GM06990 (cell line): ENCODE measurements around a stretch of chr7.

DNA sequence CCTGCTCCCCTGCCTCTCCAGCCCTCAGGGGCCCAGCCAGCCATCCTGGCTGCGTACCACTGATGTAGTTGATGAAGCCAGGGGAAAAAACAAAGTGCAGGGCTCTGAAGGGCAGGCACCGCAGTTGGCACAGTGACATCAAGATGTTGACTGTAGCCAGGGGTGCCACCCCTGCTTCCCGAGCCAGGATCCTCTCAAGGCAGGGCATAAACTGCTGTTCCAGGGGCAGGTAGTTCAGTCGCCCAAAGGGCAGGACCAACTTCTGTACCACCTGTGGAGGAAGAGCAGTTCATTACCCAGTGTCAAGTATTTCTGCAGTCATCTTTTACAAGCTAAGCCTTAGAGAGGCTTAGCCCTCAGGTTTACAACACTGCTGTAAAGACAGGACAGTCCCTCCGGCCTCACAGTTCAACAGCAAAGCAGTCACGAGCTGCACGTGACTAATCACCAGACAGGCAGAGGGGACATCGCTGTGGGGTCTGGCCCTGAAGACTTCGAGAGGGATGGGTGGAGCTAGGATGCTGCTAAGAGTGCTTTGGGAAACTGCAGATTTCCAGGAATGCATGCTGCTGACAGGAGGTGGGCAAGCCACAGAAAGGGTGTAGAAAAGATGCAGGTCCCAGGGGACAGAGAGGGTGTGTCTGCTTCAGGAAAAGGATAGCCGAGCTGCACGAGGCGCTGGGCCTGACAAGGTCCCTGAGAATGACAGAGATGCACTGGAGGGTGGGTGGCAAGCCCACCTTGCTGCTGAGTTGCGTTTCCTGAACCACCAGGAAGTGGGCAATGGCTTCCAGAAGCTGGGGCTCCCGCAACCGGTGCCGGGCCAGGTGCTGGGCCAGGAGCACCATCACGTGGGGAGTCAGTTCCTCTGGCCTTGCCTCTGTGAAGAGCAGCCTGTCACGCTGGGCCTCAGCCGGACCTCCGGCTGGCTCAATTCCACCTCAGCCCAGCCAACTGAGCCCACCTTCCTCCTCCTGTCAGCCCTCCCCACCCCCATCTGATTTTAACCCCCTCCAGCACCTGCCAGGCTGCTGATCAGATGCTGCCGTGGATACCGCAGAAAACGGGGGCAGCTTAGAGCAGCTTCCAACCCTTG is 2.4 kb downstream of the FASTK start:
- RRBS, result no CpG with 5 or more reads among the region's 23 CpGs

GRCh38 chr7:151088837-151089910 is 2.9 kb downstream of the AGAP3 start:
- RRBS, result no CpG with 5 or more reads among the region's 30 CpGs

DNA sequence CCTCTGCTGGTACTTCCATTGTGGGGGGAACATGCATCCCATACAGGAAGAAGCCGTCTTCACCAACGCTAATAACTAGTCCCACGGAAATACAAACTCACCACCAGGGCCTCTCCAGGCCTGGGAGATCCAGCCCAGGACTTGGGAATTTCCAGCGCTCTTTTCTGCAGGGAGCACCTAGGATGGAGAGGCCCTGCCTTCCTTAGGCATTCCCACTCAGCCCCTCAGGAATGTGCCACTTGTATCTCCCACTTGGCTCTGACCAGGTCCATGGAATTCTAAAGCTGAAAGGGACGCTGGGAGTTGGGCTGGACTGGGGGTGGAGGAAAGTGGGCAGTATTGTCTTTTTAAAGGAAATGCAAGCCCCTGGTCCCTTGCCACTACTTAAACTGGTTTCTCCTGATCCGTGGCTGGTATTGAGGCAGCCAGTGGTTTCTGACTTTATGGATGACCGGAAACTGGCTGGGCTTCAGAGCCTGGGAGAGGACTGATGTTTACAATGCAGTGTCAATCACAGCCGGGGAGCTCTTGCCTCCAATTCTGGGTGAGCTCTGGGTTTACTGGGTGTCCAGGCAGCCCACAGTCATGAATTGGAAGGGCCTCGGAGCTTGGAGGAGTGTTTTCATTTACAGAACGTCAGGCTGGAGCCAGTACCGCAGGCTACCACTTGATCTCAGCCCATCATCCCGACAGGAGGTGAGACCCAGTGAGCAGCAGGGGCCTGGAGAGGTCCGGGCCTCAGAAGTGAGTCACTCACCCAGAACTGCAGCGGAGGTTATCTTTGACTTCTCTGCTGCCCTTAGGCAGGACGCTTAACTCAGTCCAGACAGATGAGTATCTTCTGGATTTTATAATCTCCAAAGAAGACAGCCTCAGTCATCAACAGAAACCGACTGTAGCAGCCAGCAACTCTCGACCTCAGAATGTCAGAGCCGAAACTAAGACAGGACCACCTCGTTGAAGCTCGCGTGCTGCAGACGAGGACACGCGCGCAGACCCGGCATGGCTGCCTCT is 27.3 kb downstream of the AGAP3 start:
- RRBS, result 86% methylated on average over 2 of the region's 26 CpGs

GRCh38 chr7:151119770-151120809 is 33.8 kb downstream of the AGAP3 start:
- RRBS, result 96% methylated on average over 3 of the region's 45 CpGs

DNA sequence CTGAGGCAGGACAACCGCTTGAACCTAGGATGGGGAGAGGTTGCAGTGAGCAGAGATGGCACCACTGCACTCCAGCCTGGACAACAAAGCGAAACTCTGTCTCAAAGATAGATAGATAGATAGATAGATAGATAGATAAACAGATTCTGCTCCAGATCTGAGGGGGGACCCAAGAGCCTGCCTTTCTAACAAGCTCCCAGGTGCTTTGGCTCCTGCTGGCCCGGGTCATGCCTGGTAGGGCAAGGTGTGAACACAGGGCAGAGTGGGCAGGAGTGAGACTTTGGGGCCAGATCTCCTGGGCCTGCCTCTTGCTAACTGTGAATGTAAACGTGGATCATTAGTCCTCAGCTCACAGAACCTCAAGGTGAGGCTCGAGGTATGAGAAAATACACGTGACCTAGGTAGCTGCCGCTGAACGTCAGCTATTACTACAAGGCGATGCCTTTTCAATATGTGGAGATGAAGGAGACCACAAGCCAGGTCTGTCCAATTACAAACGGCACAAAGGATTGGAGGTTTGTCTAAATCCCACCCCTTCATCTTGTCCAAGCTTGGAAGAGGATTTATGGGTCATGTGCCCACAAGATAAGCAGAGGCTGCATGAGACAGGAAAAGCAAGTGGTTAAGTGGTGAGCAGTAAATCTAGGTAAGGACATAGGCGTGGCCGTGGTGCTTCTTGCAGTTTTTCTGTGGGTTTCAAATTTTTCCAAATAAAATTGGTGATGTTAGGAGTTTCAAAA is 1.5 kb upstream of the IQCA1L start:
- RRBS, result no CpG with 5 or more reads among the region's 12 CpGs

GRCh38 chr7:151207355-151207780 is 2.1 kb upstream of the IQCA1L start:
- RRBS, result no CpG with 5 or more reads among the region's 10 CpGs

DNA sequence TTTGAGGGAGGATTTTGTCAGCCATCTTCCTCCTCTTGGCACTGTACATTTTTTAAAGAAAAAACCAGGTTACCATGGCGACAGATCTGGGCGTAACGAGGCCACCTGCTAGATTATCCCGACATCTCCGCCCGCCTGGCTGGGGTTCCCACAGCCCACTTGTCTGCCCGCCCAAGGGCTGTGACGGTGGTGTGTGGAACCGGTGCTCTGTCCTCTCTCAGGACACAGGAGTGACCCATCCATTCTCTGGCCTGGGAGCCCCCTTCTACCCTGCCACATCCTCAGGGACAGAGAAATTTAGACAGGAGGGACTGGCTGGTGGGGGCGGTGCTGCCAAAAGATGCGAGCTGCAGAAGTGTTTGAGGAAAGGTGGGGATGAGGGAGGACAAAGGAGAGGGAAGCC is 4.8 kb downstream of the SMARCD3 start:
- RRBS, result no CpG with 5 or more reads among the region's 11 CpGs

DNA sequence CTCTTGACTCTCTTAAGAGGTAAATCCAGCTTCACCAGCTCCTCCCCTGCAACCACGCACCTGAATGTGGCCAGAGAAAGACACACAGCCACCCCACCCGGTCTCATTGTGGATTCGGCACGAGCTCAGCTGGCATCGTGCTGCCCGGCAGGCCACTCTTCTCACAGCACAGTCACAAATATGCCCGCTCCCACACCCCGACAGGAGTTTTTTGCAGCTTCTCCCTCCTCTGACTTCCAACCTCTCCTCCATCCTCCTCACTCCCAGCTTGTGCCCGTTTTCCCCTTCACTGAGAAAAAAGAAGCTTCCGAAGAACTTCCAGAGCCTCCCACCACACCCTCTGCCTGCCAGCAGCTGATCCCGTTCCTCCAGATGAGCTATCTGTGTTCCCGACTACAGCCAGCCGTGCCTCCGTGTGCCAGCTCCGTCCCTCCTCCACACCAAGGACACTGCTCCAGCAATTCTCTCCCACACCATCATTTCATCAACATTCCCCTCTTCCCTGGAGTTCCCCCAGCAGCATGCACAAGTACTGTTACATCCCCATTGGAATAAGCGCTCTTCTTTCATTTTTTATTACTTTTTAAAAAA is 8.1 kb upstream of the SMARCD3 start:
- RRBS, result 64% methylated on average over 5 of the region's 16 CpGs

- RRBS, result no CpG with 5 or more reads among the region's 8 CpGs
Observed at GRCh38 chr7:151339969-151340575, 1.5 kb upstream of the NUB1 start.

- RRBS, result no CpG with 5 or more reads among the region's 7 CpGs
Observed at GRCh38 chr7:151425683-151426304, 14.1 kb downstream of the CRYGN start.

DNA sequence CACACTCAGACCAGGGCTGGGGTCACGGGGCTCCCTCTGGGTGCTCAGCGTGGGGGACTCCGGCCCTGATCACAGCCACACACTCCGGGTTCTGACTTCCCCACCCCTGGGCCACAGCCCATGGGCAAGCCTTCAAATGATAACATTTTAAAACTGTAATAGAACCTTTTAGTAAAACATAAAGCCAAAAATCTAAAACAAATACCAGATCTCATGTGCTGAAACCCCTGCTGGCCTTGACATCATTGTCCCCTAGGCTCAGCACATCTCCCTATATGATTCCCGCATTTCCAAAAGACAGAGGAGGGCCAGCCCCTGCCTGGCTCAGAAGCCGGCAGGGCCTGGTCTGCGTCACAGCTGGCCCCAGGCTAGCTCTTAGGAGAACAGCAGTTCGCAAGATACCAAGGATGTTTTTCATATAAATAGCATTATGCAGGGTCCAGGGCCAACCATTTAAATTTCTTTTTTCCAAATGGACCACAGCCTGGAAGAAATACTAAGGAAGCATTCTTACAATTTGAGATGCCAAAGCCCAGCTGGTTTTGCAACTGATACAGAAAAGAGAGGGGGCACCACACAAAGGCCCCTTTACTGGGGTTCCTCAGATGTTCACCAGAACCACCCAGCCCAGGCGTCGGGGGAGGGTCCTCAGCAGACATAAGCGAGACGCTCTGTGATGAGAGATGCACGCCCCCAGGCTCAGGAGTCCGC is 3.2 kb downstream of the CRYGN start:
- RRBS, result no CpG with 5 or more reads among the region's 14 CpGs

DNA sequence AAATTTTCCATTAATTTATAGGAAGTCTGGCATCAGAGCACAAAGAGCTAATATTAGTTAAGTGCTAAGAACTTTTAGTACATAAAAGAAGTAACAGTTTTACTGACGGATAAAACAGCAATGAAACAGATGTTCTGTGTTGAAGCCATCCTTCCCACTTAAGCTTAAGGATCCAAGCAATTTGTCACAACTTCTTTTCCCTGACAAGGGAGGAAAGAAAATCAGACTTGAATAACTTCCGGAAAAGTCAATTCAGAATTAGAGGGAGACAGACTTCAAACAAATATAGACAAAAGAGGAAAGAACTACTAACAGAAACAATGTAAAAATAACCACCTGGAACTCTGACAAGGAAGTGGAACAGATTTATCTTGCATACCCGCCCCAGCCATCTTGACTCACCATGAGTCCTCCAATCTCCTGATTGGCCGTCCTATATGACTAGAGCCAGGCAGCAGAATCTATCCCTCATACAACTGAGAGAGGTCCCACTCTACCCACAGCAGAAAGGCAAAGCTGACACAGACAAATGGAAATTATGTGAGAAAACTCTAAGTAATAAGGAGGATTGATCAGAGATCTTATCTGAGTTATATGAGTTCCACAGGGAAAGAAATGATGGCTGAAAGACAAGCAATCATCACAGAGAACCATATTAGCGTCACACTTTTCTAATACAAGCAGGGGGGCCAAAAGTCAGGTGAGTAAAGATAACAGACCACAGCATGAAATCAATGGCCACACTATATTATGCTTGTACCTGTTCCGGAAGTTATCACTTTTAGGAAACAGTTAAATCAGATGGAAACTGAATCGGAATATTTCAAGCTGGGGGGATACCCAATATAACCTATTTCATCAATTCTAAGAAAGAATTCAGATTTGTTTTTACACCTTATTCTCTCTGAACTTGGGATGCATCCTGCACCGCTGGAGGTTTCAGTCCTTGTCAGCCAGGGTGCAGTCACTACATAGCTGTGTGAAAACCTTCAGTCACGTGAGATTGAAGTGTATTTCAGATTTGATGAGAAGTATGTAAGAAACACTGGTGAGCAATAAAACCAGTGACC is 34.2 kb downstream of the RHEB start:
- RRBS, result no CpG with 5 or more reads among the region's 9 CpGs

- RRBS, result 67% methylated on average over 7 of the region's 25 CpGs
Observed at GRCh38 chr7:151689397-151690104, 169.9 kb upstream of the RHEB start.

DNA sequence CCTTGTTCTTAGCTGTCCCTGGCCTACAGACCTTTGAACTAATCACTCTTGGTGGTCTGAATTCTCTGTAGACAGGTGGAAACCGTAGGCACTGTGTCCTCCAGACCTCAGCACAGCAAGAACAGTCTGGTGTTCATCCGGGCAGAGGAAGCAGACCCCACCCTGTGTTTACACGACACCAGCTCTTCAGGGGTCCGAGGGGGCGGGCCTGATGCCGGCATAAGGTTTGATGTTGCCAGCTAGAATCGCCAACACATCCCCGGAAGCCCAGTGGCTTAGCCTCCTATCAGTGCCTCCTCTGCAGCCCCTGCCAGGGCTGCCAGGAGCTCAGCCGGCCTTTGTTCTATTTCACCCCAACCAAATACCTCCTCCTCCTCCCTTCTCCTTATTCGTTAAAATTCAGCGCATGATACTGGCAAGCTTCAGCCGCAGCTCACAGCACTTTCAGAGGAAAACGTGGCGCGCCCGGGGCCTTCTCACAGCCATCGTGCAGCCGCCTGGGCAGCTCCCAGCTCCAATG is 176.2 kb upstream of the RHEB start:
- RRBS, result 61% methylated on average over 10 of the region's 18 CpGs

DNA sequence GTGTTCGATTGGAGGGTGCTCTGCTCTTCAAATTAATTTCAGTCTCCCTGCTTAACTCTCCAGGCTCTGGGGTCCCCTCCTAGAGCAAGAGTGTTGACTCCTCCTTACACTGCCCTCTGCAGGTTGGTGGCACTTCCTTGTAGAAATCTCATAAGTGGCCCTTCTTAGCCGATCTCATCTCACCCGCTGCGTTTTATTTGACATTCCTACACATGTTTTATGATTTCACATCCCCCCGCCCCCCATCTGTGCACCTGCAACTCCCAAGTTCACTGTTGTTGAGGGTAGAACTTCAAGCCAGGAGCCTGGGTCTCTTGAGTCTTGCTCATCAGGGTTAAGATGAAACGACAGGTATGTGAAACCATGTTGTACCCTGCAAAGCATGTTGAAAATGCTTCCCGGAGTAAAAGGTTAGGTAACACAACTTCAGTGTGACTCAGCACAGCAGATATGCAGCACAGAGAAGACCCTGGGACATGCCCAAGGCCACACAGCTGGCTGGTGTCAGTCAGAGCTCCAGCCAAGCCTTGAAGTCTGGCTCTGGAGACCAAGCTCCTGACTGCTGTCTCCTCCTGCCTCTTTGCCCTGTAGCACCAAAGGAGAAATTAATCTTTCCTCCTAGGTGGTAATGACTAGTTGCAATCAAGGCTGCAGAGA is 171.1 kb downstream of the PRKAG2 start:
- RRBS, result no CpG with 5 or more reads among the region's 7 CpGs

DNA sequence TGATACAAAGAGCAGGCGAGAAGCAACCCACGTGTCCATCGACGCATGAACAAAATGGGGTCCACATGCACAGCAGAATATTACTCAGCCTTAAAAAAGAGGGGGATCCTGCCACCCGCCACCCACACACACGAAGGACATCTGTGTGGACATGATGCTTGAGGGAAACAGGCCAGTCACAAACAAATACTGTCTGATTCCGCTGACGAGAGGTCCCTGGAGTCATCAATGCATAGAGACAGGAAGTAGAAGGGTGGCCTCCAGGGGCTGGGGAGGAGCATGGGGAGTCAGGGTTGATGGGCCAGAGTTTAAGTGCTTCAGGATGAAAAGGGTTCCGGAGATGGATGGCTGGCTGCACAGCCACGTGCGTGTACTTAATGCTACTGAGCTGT is 151.8 kb downstream of the PRKAG2 start:
- RRBS, result no CpG with 5 or more reads among the region's 11 CpGs

- RRBS, result 95% methylated on average over 3 of the region's 16 CpGs
Observed at GRCh38 chr7:151730945-151731830, 145.7 kb downstream of the PRKAG2 start.

- RRBS, result no CpG with 5 or more reads among the region's 4 CpGs
Observed at GRCh38 chr7:151772214-151772687, 104.7 kb downstream of the PRKAG2 start.

GRCh38 chr7:151790824-151791489 is 86.0 kb downstream of the PRKAG2 start:
- RRBS, result 54% methylated on average over 4 of the region's 16 CpGs

- RRBS, result 94% methylated on average over 3 of the region's 22 CpGs
Observed at GRCh38 chr7:151793374-151794118, 83.4 kb downstream of the PRKAG2 start.